ENCODE results near the gene GTPBP6.

DNA sequence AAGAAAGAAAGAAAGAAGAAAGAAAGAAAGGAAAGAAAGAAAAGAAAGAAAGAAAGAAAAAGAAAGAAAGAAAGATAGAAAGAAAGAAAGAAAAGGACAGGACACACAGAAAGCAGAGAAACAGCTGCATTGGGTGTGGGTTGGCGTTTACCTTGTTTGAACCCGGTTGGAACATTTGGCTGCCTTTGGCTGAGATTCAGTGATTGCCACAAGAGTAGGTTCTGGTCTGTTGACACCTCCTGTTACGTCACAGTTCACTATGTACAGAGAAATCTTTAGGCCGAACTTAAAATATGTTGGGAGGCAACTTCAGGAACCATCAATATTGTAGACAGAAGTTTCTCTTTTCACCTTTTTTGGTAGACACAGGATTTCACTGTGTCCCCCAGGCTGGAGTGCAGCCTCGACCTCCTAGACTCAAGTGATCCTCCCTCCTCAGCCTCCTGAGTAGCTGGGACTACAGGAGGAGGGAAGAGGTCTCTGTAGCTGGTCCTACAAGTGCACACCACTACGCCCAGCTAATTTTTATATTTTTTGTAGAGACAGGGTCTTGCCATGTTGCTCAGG, 16.3 kb upstream of the PLCXD1 start:
- PRO-cap, result no peak
- RAMPAGE, long total RNA, 4 experiments, result no peak in any of the 4 experiments

DNA sequence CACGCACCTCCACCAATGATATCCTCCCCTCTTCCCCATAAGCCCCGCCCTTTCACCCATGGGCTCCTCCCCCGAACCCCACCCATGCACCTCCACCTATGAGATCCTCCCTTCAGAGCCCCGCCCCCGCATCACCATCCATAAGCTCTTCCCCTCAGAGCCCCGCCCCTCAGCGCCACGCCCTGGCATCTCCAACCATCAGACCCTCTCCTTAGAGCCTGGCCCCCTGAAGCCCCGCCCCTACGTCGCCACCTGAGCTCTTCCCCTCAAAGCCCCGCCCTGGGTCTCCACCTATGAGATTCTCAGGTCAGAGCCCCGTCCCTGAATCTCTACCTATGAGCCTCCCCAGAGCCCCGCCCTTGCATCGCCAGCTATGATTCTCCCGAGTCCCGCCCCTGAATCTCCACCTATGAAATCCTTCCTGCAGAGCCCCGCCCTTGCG, 748 bp downstream of the GTPBP6 start:
- PRO-cap, result no peak
- RAMPAGE, long total RNA, 4 experiments, result no peak in any of the 4 experiments

DNA sequence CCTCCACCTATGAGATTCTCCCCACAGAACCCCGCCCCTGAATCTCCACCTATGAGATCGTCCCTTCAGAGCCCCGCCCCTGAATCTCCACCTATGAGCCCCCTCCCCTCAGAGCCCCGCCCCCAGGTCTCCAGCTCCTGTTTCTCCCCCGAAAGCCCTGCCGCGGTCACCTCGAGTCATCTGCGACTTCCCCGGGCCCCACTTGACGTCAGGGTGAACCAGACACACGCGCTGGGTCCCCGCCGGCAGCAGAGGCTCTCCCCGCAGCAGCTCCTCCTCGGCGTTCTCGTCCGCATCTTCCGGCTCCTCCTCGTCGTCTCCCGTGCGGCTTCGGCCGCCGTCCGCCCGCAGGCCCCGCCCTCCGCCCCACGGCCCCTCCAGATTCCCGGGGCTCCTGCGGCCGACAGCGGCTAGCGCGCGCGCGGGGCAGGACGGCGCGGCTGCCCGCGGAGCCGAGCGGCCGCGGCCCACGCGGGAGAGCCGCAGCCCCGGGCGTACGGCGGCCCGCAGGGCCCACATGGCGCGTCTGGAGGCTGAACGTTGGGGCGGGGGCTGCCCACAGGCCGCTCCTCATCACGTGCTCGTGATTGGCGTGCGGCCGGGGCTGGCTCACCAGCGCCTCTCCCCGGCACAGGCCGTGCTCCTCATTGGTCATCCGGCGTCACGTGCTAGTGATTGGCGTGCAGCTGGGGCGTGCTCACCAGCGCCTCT, at the start of gene GTPBP6:
GTPBP6 (minus strand) TSS at position 528 of the 711 bp plus-strand sequence.
- PRO-cap, result bidirectional peak, plus-strand start at position 125 of the sequence, minus-strand start at position 288 of the sequence; bidirectional peak, plus-strand start outside the sequence, minus-strand start at position 528 of the sequence
- RAMPAGE, long total RNA, 4 experiments, result no peak in any of the 4 experiments

DNA sequence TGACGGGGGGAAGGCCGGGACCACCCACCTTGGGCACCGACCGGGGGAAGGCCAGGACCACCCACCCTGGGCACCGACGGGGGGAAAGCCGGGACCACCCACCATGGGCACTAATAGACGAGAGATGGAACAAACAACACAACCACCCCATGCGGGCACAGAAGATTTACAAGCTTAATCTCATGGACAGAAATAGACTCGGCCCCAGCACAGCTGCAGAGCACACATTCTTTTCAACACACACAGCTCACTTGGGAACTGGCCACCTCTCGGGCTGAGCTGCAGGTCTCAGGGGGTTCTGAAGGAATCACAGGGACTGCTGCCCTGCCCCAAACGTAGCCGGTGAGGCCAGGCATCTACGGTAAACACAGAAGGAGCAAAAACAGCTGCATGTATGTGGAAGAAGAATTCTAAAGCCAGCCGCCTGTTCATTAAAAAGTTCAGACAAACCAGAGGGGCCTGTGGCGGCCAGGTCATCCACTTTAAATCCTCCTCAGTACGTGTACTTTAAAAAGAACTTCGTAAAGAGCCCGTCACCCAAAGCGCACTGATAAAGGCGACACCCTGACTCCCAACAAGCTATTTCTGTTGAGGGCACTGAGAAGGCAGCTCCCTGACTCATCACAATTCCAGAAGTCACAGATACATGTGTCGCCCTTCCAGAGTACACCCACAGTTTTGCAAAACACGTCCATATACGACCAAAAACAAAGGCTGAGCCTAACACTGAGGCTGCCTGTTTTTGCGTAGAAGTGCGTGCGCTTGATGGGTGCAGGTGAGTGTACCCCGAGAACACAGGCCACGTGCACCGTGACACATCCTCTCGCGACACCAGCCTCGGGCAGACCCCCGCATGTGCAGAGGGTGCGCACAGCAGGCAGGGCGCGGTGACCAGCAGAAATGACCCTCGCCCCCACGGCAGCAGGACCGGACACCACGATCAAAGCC, 17.6 kb downstream of the PPP2R3B start:
- PRO-cap, result no peak
- RAMPAGE, long total RNA, 4 experiments, result no peak in any of the 4 experiments

DNA sequence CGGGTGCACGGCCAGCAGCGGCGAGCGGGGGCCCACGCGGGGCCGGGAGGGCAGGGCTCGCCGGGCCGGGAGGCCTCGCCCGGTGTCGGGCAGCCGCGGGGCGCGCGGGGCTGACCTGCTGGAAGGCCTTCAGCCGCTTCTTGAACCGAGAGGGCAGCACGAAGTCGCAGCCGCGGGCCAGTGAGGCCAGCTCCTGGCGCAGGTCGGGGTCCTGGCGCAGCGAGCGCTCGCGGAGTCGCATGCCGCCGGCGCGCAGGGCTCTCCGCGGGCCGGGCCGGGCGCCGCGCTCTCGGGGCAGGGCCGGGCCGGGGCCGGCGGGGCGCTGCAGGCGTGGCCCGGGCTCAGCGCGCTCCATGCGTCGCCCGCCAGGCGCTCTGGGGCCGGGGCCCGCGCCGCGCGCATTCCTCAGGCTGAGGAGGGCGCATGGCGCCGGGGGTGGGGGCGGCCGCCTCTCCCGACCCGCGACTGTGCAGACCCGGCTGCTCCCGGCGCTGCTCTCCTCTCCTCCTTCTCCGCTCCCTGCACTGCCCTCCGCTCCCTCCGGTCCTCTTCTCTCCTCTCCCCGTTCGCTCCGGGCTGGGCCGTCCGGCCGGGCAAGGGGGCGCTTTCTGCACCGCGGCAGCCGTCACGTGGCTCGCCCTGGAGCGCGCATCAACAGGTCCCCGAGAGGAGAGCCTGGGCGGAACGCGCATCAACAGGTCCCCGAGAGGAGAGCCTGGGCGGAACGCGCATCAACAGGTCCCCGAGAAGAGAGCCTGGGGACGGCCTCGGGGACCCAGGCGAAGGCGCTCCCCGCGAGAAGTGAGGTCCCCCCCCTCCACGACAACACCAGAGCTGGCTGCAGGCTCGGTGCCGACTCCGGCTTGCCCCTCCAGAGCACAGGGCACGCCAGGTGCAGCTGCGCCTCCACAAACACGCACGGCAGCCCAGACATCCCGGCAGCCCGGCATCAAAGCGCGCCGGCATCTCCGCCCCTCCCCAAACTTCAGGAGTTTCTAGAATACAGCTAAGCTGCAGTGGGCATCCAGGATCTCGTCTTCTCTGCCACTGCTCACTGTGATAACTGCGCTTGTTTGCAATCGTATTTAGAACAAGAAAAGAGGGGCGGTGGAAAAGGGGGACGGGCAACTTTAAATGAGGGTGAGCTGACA, 12.9 kb downstream of the PPP2R3B start:
- PRO-cap, result no peak
- RAMPAGE, long total RNA, 4 experiments, result start-site peak on the minus strand in 1 of 4 experiments, centred at position 663 of the sequence, 9 reads per replicate

GRCh38 chrX:435178-435615, 48.5 kb upstream of the PPP2R3B start:
- PRO-cap, result no peak
- RAMPAGE, long total RNA, 4 experiments, result no peak in any of the 4 experiments

DNA sequence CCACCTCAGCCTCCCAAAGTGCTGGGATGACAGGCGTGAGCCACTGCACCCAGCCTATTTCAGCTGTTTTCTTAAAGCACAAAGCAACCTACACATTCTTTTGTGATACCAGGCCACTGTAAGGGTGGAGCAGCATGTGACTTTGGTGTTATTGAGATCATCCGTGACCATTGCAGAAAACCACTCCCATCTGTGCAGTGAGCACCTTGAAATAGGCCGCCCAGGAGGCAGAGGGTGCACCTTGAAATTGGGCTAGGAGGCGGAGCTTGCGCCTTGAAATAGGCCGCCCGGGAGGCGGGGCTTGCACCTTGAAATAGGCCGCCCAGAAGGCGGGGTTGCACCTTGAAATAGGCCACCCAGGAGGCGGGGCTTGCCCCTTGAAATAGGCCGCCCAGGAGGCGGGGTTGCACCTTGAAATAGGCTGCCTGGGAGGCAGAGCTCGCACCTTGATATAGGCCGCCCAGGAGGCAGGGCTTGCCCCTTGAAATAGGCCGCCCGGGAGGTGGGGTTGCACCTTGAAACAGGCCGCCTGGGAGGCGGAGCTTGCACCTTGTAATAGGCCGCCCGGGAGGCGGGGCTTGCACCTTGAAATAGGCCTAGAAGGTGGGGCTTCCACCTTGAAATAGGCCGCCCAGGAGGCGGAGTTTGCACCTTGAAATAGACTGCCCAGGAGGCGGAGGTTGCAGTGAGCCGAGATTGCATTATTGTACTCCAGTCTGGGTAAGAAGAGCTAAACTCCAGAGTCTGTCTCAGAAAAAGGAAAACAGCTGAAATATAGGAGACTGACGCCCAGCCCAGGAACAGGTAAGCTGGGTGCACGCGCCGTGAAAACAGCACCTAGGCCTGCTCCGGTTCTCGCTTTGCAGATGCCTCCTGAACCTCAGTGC, 9.1 kb upstream of the SLC25A6 start:
- PRO-cap, result no peak
- RAMPAGE, long total RNA, 4 experiments, result no peak in any of the 4 experiments

DNA sequence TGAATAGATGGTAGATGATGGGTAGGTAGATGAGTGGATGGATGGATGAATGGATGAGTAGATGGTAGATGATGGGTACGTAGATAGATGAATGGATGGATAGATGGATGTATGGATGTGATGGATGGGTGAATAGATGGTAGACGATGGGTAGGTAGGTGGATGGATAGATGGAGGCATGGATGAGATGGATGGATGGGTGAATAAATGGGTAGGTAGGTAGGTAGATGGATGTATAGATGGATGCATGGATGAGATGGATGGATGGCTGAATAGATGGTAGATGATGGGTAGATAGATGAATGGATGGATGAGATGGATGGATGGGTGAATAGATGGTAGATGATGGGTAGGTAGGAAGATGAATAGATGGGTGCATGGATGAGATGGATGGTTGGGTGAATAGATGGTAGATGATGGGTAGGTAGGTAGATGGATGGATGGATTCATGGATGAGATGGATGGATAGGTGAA, 14.0 kb upstream of the SLC25A6 start:
- PRO-cap, result no peak
- RAMPAGE, long total RNA, 4 experiments, result no peak in any of the 4 experiments

DNA sequence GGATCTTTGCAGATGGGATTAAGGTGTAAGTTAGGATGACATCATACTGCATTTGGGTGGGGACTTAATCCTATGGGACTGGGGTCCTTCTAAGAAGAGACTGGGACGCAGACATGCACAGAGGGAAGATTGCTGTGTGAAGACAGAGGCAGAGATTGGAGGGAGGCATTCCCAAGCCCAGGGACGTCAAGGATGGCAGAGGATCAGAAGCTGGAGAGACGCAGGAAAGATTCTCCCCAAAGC, 11.8 kb downstream of the P2RY8 start:
- PRO-cap, result no peak
- RAMPAGE, long total RNA, 4 experiments, result no peak in any of the 4 experiments

GRCh38 chrX:1525528-1526514, 11.2 kb downstream of the P2RY8 start:
- PRO-cap, result no peak
- RAMPAGE, long total RNA, 4 experiments, result no peak in any of the 4 experiments

- PRO-cap, result no peak
- RAMPAGE, long total RNA, 4 experiments, result no peak in any of the 4 experiments
These were observed 9.1 kb downstream of the AKAP17A start for GRCh38 chrX:1600332-1600977.

DNA sequence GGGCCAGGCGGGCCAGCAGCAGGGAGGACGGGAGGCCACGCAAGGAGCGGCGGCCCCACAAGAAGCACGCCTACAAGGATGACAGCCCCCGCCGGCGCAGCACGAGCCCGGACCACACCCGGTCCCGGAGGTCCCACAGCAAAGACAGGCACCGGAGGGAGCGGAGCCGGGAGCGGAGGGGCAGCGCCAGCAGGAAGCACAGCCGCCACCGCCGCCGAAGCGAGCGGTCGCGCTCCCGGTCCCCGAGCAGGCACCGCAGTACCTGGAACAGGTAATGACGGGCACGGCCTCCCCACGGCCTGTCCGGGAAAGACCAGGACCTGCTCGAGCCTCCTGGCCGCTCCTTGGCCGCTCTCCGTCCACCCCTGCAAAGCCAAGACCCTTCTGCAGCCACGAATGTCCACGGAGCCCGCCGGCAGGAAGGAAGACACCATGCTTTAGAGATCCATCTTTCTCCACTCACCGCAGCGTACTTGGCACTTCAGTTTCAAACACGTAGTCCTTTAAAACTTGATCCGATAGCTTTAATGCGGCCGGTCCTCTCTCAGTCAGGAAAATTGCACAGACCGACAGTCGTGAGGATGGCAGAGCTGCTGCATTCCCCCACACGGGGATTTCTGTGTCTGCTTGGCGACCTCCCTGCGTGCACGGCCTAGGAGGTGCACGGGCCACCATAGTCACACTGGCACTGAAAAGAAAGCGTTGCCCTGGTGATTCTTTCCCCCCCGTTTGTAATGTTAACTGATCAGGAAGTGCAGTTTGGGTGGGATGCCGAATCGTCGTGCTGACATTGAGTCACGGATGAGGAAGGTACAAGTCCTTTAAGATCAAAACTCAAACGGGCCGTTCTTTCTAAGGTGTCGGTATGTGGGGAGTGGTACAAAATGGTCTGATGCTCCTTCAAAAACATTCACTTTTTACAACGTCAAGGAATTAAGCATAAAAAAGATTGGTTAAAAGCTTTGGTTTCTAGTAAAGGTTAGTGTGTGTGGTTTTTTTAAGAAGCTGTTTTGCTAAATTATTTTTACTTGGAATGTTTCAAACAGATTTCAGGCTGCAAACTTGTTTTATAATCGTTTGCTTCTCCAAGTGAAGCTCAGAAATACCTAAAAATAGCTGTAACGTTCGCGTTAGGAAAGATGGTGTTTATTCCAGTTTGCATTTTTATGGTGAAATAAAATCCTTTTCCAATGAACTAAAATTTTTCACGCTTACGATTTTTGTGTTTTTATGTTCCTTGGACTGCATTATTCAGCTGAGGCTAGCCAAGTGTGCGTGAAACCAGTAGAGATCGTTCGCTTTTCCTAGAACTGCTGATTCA, 10.4 kb downstream of the AKAP17A start:
- PRO-cap, result no peak
- RAMPAGE, long total RNA, 4 experiments, result no peak in any of the 4 experiments

DNA sequence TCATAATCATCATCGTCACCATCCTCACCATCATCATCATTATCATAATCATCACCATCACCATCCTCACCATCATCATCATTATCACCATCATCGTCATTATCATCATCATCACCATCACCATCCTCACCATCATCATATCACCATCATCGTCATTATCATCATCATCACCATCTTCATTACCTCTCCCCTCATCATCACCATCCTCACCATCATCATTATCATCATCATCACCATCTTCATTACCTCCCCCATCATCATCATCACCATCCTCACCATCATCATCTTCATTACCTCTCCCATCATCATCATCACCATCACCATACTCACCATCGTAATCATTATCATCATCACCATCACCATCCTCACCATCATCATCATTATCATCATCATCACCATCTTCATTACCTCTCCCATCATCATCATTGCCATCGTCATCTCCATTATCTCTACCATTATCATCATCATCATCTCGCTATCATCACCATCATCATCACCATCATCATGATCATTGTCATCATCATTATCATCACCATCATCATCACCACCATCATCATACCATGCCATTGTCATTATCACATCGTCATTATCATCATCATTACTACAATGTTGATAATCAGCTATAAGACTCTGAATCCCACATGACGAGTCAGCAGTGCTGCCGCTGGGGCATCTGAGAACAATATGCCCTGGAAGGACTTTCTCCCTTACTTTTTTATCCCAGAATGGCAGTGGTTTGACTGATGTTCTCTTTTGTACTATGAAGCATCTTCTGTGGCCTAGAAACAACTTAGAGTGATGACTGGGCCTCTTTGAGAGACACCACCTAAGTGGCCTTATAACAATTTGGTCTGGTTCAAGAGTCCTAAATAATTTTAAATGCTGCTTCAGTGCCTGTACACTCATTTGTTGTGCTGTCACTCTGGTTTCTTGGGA, 362.8 kb downstream of the DHRSX start:
- PRO-cap, result no peak
- RAMPAGE, long total RNA, 4 experiments, result start-site peak on the minus strand in 2 of 4 experiments, centred at positions 231 to 300 of the sequence, 8 to 12 reads per replicate

- PRO-cap, result no peak
- RAMPAGE, long total RNA, 4 experiments, result no peak in any of the 4 experiments
These were observed 181.8 kb downstream of the DHRSX start for GRCh38 chrX:2318939-2319386.

GRCh38 chrX:2363231-2364186, 137.3 kb downstream of the DHRSX start:
- PRO-cap, result no peak
- RAMPAGE, long total RNA, 4 experiments, result start-site peak on the minus strand in 1 of 4 experiments, at chrX:2363470-2363815 at its widest, 7 reads per replicate

DNA sequence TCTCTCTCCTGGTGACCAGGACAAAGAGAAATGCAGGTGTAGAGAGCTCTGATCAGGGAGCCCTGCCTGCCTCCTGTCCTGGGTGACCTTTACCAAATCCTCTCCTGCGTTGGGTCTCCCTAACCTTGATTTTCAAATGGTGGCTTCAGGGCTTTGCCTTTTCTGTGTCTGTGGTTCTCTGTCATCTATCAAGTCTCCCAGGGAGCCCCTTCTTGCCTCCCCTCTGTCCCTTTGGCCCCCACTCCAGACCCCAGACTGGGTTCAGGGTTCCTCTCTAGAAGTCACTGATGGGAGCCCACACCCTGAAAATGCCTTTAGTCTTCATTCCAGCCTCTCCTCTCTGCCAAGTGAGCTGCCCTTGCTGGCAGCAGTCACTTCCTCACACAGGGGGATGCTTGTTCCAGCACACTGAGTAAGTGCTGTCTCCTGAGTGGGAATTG, 40.5 kb upstream of the CD99 start:
- PRO-cap, result no peak
- RAMPAGE, long total RNA, 4 experiments, result no peak in any of the 4 experiments

GRCh38 chrX:2701041-2702151, 10.3 kb downstream of the CD99 start:
- PRO-cap, result no peak
- RAMPAGE, long total RNA, 4 experiments, result no peak in any of the 4 experiments

DNA sequence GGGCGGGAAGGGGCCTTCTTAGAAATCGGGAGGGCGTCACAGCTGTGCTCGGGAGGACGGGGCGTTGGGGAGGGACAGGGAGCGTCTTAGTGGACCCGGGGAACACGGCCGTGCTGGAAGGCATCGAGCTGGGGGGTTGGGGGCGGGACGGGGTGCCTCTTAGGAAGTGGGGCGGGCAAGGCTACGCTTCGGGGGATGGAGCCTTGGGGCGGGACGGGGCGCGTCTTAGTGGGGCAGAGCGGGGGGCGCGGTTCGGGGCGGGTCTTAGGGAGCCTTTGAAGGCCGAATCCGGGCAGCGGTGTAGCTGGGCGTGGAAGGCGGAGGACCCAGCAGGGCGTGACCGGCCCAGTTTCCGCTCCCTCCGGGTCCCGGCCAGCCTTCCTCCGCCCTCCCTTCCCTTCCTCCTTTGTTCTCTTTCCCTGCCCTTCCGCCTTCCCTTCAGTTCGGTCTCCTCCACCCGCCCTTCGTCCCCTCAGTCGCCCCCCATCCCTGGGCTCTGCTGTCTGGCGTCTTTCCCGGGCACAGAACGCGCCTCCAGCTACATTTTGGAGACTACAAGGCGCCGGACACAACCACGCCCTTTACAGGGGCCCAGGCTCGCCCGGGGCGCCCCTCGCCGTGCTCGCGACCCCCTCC, 478 bp downstream of the ARSD start:
- PRO-cap, result bidirectional peak, plus-strand start at position 348 of the sequence, minus-strand start at position 197 of the sequence
- RAMPAGE, long total RNA, 4 experiments, result no peak in any of the 4 experiments

DNA sequence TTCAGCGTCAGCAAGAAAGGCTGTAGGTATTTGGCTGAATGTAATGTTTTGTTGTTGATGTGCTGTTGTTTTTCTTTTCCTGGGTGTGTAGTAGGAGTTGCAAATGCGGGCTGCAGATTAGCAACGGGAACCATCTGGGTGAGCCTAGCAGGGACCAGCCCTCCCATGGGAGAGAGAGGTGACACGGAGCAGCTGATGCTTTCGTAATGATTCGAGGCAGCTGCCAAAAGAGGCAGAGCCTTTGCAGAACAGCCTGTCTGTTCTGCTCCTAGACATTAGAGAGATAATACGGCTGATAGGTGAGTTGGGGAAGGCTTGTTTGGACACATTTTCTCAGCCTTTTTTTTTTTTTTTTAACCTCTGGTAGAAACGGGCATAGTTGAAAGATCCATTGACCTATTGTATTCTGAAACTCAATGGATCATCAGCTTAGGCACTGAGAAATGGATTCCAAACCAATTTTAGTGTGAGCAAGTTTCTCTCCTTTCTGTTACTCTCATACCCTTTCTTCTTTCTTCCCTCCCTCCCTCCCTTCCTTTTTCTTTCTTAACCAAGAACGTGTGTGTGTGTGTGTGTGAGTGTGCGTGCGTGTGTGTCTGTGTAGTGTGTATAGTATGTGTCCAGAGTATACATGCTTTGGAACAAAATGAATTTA, 25.4 kb downstream of the ARSF start:
- PRO-cap, result no peak
- RAMPAGE, long total RNA, 4 experiments, result no peak in any of the 4 experiments

DNA sequence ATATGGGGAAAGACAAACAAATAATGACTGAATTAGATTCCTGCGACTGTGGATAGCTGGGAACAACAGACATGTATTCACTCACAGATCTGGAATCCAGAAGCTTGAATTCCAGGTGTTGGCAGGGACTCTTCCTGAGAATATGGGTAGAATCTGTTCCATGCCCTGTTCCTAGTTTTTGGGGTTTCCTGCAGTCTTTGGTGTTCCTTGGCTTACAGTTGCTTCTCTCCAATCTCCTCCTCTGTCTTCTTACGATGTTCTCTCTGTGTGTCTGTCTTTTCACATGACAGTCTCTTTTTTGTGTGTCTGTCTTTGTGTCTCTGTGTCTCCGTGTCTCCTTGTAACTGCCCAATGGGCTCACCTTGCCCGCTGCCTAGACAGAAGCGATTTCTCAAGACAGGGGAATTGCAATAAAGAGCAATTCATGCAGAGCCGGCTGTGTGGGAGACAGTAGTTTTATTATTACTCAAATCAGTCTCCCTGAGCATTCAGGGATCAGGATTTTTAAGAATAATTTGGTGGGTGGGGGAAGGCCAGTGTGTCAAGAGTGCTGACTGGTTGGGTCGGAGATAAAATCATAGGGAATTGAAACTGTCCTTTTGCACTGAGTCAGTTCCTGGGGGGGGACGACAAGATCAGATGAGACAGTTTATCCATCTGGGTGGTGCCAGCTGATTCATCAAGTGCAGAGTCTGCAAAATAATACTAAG, 502.7 kb downstream of the NLGN4X start:
- PRO-cap, result no peak
- RAMPAGE, long total RNA, 4 experiments, result start-site peak on the minus strand in 1 of 4 experiments, centred at position 475 of the sequence, 15 reads per replicate

Data from Peyer's patch (tissue), 4 donors.